Camera-type eye (tissue), 1 donor: Measurements from ENCODE around the gene IFT80.

DNA sequence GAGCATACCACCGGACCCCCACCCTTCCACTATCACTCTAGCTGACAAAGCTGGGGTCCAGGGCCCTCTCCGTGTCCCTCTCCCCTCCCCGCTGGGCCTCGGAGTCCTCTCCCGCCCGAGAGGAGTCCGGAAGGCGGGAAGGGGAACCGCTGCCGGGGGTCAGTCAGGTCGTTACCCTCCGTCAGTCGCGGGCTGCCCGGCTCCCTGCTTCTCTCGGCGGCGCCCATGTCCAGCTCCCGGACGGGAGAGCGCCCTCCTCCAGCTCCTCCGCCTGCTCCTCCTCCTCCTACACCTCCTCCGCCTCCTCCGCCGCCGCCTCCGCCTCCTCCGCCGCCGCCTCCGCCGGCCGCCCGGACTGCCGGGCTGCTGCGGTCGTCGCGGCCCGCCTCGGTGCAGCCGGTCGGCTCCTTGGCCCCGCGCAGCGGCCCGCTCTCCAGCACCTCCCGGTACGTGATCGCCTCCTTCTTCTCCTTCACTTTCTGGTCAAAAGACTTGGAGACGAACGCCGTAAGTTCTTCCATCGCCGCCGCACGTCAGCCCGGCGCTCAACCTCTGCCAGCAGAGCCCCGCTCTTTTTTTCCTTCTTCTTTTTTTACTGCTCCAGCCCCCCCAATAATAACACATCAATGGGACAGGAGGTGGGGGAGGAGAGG is 590 bp downstream of the SHOX2 start:
- RAMPAGE, long total RNA, result no peak

DNA sequence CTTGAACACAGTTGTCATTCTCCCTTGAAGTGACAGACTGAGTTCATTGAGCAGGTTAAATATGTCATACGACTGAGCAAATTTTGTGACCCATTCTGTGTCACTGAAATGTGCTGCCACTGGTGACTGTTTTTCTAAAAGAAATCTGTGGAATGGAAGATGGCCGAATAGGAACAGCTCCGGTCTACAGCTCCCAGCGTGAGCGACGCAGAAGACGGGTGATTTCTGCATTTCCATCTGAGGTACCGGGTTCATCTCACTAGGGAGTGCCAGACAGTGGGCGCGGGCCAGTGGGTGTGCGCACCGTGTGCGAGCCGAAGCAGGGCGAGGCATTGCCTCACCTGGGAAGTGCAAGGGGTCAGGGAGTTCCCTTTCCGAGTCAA is 10.0 kb upstream of the GFM1 start:
- RAMPAGE, long total RNA, result no peak

- RAMPAGE, long total RNA, result no peak
These were observed 32.8 kb upstream of the MFSD1 start for GRCh38 chr3:158768890-158769551.

GRCh38 chr3:158769552-158770164 is 32.2 kb upstream of the MFSD1 start:
- RAMPAGE, long total RNA, result no peak

GRCh38 chr3:158810806-158811501 is 9.1 kb downstream of the MFSD1 start:
- RAMPAGE, long total RNA, result no peak

- RAMPAGE, long total RNA, result no peak
These were observed 78.1 kb upstream of the IQCJ start for GRCh38 chr3:158990982-158991483.

GRCh38 chr3:159169653-159170322 is 100.7 kb downstream of the IQCJ start:
- RAMPAGE, long total RNA, result no peak

GRCh38 chr3:159627801-159628056 is 354.7 kb downstream of the IQCJ-SCHIP1 start:
- RAMPAGE, long total RNA, result no peak

GRCh38 chr3:159763966-159764851 is 461.0 kb upstream of the C3orf80 start:
- RAMPAGE, long total RNA, result no peak

DNA sequence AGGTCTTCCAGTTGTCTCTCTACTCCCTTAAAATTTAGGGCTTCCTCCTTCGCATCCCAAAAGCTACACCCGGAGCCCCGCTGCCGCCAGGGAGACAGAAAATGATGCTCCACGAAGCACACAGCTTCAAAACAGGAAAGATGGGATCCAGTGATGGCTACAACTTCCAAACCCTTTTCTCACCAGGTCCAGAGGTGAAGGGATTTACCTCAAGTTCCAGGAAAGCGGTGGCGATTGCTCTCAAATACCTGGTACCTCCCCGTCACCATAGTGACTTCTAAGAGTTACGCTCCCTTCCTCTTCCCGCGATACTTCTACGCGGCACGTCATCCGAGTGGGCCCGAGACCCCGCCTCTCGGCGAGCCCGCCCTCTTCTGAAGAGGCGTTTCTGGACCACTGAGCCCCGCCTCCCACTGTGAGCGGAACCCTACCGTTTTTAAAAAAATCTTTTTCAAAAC is at the start of gene IFT80:
TSS of gene IFT80 (minus strand) at position 288 of the 458 bp plus-strand sequence.
- RAMPAGE, long total RNA, result no peak

DNA sequence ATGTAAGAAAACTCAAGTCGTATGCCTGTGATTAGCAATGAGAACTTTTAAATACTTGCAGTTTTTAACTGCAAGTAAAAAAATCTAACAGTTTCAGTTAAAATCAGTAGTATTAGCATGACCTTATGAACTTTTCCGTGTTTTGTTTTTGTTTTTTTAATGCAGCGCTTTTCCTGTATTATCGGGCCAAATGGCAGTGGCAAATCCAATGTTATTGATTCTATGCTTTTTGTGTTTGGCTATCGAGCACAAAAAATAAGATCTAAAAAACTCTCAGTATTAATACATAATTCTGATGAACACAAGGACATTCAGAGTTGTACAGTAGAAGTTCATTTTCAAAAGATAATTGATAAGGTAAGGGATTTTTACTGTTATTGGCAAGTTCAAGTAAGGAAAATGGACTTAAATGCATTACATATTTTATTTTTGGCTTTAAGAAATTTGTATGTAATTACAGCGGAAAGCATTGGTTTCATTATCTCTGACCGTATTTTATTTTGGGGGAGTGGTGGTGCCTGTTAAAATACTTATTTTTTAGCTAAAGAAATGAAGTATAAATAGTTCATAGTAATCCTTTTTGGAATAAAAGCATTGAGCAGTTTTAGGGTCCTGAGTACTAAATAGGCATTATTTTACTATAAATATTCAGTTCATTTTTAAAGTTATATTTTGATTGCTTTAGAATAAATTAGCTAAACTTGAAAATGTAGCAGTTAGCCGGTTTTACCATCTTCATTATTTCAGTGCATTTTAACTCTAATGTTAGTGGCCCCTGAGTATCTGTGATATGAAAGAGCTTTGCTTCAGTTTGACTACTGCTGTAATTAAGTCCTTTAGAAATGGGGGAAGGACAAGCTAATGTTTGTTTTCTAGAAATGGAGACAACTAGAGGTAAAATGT is 3.3 kb downstream of the SMC4 start:
- RAMPAGE, long total RNA, result no peak

GRCh38 chr3:160449165-160449408 is 499 bp downstream of the TRIM59 start:
- RAMPAGE, long total RNA, result no peak

- RAMPAGE, long total RNA, result no peak
These were observed 151.3 kb downstream of the B3GALNT1 start for GRCh38 chr3:160953946-160954160.

GRCh38 chr3:161016404-161016832 is 88.7 kb downstream of the B3GALNT1 start:
- RAMPAGE, long total RNA, result no peak

DNA sequence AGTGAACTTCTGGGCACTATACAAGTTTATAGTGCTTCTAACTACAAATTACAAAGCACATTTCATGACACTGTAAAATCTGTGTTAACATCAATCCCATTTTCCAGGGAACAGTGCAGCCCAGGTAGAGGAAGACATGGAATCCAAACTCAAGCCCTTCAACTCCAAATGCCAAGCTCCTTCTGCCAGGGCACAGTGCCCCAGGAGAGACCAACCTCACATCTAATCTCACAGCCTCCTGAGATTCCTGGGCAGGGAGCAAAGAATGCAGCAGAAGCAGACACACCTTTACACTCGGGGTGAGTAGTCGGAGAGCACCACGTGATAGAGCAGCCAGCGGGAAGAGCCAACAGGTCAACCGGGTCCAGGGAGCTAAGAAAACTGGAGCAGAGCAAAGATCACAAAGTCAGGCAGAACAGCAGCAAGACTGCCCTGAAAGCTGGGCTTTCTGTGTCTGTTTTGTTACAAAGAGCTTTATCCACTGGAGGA is 4.3 kb downstream of the B3GALNT1 start:
- RAMPAGE, long total RNA, result no peak

- RAMPAGE, long total RNA, result no peak
These were observed 3.6 kb downstream of the B3GALNT1 start for GRCh38 chr3:161101342-161102164.

- RAMPAGE, long total RNA, result no peak
These were observed 418 bp upstream of the SI start for GRCh38 chr3:165078653-165079175.

DNA sequence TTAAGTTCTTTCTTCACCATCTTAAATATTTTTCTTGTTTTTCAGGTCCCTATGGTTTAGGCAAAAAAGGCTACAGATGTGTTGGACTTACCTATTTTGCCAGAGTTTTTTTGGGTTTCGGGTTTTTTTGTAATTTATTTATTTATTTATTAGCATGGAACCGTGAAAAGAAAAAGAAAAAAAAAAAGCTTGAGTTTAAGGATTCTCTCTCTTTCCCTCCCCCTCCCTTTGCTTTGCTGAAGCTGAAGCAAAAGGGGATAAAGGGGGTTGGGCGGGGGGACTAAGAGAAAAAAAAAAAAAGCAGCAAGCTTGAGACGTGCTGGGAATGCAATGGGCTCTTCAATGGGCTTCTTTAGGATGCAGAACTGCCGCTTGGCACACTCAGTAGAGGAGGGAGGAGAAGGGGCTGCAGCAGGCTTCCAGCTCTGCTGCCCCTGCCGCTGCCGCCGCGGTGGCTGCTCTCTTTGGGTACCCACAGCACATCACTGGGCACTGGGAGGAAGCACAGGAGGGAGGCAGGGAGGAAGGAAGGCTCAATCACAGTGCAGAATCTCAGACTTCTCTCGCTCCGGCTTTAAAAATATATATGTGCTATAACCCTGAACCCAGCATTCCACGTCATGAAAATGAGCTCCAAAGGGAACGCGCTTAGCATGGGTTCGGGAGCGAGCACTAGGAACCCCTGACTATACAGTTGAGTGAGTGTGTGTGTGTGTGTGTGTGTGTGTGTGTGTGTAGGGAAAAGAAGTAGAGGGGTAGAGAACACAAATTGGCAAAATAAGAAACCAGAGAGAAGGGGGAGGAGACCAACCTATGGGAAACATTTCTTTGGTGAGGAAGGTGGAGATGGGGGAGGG is 3.6 kb downstream of the SLITRK3 start:
- RAMPAGE, long total RNA, result no peak

DNA sequence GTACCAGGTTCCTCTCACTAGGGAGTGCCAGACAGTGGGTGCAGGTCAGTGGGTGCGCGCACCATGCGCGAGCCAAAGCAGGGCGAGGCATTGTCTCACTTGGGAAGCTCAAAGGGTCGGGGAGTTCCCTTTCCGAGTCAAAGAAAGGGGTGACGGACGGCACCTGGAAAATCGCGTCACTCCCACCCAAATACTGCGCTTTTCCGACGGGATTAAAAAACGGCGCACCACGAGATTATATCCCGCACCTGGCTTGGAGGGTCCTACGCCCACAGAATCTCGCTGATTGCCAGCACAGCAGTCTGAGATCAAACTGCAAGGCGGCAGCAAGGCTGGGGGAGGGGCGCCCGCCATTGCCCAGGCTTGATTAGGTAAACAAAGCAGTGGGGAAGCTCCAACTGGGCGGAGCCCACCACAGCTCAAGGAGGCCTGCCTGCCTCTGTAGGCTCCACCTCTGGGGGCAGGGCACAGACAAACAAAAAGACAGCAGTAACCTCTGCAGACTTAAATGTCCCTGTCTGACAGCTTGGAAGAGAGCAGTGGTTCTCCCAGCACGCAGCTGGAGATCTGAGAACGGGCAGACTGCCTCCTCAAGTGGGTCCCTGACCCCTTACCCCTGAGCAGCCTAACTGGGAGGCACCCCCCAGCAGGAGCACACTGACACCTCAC is 84.5 kb downstream of the GOLIM4 start:
- RAMPAGE, long total RNA, result no peak

GRCh38 chr3:168023398-168023710 is 72.4 kb downstream of the GOLIM4 start:
- RAMPAGE, long total RNA, result no peak